Jurkat, Clone E6-1 (cell line): ENCODE measurements around a stretch of chr1.

DNA sequence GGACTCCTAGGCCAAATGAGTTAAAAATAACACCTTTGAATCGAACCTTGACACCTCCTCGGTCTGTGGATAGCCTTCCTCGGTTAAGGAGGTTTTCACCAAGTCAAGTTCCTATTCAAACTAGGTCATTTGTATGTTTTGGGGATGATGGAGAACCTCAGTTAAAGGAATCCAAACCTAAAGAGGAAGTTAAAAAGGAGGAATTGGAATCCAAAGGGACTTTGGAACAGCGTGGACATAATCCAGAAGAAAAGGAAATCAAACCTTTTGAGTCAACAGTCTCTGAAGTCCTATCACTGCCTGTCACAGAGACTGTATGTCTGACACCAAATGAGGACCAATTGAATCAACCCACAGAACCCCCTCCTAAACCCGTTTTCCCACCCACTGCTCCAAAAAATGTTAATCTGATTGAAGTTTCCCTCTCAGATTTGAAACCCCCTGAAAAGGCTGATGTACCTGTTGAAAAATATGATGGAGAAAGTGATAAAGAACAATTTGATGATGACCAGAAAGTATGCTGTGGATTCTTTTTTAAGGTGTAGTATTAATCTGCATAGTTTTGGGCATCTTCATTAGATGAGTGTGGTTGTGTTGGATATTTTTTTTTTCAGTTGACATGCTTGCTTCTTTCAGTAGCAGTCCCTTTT, 23.0 kb upstream of the GPR25 start:
- RRBS: no CpG with 5 or more reads among the region's 5 CpGs

GRCh38 chr1:200895479-200895776, 728 bp downstream of the INAVA start:
- RRBS: 12% methylated on average over 1 of the region's 7 CpGs

GRCh38 chr1:200991727-200992013, 31.8 kb downstream of the KIF21B start:
- RRBS: no CpG with 5 or more reads among the region's 1 CpG

DNA sequence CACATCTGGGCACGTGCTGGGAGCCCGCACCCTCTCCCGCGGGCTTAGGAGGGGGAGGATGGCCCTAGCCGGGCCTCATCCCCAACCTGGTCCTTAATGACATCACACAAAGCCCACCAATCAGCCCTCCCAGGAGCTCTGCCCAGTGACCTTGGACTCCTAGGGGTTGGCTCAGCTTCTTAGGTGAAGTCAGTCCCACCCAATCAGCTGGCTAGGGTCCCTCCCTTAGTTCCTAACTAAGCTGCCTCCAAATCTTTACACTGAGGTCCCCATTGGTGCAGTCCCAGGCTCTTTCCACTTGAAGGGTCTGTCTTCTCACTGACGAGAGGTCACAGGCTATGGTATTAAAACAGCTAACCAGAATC, 9.0 kb downstream of the KIF21B start:
- RRBS: no CpG with 5 or more reads among the region's 6 CpGs

DNA sequence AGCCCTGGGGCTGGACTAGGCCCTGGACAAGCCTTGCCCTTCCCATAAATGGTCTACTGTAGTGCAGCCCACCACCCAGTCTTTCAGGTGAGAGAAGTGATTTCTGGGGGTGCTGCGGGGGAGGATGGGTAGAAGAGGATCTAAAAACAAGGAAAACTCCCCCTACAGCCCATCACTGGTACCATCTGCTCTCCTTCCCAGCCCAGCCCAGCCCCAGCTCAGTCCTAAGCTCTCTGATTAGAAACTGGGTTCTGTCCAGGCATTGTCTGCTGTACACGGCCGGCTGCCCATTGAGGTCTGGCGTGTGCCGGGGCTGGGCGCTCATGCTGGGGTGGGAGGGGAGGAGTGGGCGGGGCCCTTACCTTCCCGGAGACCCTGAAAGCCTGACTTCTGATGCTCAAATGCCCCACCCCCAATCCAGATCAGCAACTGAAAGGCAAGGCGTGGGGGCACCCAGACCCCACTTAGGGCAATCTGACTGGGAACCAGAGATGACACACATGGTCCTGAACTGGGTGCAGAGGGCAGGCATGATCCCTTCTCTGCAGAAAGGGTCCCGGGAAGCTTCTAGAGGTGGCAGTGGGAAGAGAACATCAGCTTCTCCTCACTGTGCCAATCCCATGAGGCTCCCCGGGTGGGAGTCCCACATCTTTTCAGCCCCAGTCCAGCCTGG, 2.4 kb downstream of the KIF21B start:
- RRBS: 14% methylated on average over 6 of the region's 11 CpGs

- RRBS: no CpG with 5 or more reads among the region's 12 CpGs
Observed at GRCh38 chr1:201028235-201029008, 4.9 kb upstream of the KIF21B start.

- RRBS: no CpG with 5 or more reads among the region's 18 CpGs
Observed at GRCh38 chr1:201191447-201192297, 1.0 kb downstream of the IGFN1 start.

DNA sequence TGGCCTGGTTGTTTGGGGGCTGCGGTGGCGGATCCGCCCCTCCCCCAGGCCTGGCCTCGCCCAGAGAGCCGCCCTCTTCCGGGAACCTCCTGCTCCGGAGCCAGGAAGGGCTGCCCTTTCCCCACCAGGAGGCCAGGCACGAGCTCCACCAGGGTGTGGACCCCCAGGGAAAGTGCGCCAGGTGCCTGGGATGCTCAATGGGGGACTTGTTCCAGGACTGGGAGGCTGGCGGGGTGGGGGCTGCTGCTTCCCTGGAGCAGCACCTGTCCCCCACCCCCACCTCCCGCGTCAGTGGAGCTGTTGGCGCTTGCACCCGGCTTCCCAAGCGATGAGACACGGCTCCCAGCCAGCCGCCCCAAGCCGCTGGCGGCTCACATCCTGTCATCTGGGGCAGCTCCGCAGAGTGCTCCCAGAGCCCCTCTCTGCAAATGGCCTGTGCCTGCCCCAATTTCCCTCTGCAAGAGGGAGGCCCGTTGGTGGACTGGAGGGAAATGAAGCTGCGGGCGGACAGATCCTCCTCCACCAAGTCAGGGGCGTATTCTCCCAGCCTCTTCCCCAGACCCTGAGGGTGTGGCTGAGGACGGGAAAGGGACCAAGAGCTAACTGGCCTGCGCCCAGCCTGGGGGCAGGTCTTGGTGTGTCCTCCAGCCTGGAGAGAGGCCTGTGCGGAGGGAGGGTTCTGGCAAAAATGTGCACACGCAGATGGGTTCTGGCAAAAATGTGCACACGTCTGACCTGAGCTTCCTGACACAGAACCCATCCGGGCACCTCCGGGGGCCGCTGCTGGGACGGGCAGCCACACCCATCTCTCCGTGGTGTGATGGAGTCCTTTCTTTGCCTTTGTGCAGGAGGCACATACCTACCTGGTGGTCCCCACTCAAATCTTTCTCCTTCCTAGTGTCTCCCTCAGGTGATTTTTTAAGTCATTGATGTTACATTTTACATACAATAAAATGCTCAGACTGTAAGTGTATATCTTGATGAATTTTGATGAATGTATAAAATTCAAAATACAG, 23.3 kb upstream of the PKP1 start:
- RRBS: no CpG with 5 or more reads among the region's 34 CpGs

DNA sequence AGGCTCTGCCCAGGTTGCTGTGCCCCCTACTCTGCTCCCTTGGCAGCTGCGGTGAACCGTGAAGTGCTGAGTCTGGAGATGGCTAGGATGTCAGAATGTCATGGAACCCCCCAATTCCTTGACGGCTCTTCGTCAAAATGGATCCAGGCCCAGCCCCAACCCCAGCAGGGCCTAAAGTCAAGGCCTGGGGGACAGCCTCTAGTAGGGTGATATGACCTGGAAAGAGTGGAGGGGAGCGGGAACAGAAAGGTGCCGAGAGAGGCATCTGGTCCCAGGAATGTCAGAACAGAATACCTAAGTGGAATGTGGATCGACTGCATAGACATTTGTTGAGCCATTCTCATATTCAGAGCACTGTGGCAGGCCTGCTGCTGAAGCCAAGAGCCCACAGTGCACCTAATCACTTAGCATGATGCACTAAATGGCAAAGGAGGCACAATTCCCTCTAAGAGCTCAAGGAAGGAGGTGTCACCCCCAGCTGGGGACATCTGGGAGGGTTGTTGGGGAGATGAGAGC, 8.8 kb upstream of the PKP1 start:
- RRBS: no CpG with 5 or more reads among the region's 7 CpGs

GRCh38 chr1:201383537-201384029, 6.1 kb upstream of the TNNT2 start:
- RRBS: no CpG with 5 or more reads among the region's 5 CpGs

DNA sequence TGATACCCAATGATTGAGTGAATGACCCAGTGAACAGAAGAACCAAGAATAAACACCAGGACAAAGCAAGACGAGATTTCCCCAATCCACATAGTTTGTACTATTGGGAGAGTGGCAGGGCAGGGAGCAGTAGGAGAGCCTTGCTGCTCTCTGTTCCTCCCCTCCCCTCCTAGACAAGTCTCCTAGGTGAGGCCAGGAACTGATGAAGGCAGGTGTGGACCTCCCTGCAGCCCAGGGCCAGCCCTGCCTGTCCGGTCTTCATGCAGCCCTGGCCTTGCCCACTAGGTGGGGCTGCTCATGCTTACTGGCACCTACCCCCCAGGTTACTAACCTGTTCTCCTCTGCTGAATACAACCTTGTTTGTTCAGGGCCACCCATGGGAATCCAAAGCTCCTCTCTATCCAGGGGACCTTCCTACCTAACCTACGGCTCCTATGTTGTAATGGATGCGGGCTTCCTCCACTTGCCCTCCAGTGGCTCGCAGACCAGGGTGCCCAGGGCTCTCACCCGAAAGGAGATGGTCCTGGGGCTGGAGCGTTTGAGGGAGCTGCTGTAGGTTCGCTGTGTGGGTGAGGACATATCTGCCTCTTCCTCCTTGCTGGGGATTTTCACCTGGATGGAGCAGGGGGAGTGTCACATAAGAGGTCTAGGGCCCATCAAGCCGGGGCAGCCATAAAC, 7.9 kb upstream of the TNNT2 start:
- RRBS: no CpG with 5 or more reads among the region's 9 CpGs

DNA sequence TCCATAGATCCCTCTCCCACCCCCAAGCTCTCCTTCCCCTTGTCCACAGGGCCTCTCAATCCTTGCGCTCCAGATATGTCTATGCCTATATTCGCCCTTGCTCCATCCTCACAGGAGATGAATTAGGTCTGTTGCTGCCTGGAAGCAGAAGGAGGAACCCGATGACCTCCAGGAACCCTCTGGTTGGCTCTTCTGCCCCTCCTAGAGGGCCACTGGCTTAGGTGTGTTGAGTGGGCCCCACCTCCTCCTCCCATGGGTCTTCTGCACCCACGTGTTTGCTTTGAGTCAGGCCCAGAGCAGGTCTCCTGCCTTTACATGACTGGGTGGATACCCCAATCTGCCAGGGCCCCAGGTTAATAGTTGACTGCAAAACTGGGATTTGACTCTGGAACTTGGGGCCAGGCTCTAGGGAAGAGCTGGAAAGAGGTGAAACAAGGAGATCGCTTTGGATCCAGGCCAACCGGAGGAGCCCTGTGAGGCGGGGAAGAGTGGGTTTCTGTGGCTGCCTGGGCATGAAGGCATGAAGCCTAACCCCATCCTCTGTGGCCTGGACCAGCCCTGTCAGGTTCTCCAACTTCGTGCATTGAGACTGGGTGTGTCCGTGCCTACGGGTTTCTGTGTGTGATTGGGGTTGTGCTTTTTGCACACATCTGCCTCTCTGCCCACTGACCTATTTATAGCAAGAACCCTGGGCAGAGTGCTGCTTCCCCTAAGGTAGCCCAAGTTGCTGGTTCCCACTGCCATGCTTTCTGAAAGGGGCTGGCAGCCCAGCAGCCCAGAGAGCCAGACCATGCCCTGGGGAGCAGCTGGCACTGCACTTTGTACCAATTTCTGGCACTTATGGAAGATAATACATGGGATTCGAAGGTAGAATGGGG, 7.8 kb upstream of the LAD1 start:
- RRBS: no CpG with 5 or more reads among the region's 11 CpGs

DNA sequence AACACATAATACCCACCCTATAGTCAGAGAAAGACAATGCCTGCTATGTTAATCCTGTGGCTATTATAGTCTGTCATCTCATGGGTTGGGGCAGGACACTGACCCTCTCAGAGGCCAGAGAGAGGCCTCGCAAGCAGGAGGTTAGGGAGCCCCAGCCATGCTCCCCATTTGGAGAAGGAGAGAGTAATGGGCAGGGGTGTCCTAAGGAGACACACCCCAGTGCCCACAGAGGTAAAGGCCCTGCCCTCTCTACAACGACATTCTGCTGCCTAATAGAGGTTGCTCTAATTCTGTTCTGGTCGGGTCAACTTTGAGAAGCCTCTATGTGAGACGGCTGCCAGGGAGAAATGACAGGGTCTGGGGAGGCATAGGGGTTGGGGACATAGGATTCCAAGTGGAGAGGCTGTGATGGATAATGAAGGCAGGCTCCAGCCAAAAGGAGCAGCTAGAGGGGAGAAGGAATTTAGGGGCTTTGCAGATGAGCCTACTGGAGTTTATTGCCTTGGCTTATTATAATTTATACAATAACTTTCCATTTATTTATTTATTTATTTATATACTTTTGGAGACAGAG, 1.2 kb upstream of the TNNI1 start:
- RRBS: no CpG with 5 or more reads among the region's 4 CpGs

DNA sequence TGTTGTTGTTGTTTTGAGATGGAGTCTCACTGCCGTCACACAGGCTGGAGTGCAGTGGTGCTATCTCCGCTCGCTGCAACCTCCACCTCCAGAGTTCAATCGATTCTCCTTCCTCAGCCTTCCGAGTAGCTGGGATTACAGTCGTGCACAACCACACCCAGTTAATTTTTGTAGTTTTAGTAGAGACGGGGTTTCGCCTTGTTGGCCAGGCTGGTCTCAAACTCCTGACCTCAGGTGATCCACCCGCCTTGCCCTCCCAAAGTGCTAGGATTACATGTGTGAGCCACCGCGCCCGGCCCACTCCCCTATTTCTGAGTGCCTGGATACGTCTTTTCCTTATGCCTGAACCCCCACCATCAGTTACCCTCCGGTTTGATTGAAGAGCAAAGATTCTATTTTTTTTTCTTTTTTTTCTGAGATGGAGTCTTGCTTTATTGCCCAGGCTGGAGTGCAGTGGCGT, 5.5 kb downstream of the PHLDA3 start:
- RRBS: no CpG with 5 or more reads among the region's 15 CpGs

DNA sequence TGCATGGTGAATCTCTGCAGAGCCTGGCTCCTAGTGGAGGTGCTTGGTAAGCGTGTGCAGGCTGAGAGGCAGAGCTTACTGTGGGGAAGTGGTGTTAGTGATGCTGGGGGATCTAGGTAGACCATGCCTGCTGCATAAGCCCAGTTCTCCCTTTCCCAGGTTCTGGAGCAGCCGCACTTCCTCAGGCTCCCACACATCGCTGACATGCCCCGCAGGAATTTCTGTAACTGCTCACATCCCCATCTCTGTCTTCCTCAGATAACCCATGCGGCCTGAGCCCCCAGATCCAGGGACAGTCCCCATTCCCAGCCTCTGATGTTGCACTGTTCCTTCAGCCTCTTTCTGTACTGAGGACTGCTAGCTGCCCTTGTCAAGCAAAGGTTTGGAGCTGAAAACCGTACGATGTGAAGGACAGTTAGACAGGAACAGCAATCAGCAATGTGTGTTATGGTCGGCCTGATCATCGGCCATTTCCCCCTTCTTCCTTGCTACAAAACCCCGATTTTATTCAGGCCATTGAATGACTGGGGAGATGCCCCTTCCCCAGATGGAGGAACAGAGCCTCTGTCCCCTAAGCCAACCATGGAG, 8.0 kb downstream of the CSRP1 start:
- RRBS: no CpG with 5 or more reads among the region's 10 CpGs

GRCh38 chr1:201500561-201501682, 6.0 kb downstream of the CSRP1 start:
- RRBS: no CpG with 5 or more reads among the region's 12 CpGs

GRCh38 chr1:201539565-201540615, 963 bp downstream of the NAV1 start:
- RRBS: 64% methylated on average over 10 of the region's 49 CpGs

- RRBS: 93% methylated on average over 5 of the region's 31 CpGs
Observed at GRCh38 chr1:201649139-201649645, 110.3 kb downstream of the NAV1 start.

GRCh38 chr1:201783240-201783949, 45.6 kb upstream of the IPO9 start:
- RRBS: no CpG with 5 or more reads among the region's 8 CpGs

DNA sequence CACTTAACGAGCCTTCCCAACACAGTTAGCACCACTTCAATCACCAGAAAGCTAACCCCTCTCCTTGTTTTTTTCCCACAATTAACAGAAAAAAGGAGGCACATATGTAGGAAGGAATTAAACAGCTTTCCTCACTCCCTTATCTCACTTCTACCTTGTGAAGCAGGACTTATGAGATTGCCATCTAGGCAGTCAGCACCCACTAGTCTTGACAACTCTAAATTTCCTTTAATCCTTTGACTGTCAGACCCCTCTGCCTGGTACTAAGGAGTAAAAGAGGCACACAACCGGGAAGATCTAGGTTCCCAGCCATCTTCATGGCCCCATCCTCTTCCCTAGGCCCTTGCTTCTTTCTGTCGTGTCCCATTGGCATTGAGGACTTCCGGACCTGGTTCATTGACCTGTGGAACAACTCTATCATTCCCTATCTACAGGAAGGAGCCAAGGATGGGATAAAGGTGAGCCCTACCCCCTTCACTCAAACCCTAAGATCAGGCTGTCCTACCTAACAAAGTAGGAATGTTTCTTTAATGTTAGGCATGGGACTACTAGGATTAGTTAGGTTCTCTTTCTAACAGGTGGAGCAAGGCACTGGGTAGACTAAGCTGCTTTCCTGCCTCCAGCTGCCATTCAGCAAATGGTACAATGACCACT, 16.0 kb upstream of the IPO9 start:
- RRBS: 75% methylated on average over 2 of the region's 4 CpGs